Airway epithelial cell (primary cell): ENCODE measurements around the genes MFSD1, NMD3 and SLITRK3.

DNA sequence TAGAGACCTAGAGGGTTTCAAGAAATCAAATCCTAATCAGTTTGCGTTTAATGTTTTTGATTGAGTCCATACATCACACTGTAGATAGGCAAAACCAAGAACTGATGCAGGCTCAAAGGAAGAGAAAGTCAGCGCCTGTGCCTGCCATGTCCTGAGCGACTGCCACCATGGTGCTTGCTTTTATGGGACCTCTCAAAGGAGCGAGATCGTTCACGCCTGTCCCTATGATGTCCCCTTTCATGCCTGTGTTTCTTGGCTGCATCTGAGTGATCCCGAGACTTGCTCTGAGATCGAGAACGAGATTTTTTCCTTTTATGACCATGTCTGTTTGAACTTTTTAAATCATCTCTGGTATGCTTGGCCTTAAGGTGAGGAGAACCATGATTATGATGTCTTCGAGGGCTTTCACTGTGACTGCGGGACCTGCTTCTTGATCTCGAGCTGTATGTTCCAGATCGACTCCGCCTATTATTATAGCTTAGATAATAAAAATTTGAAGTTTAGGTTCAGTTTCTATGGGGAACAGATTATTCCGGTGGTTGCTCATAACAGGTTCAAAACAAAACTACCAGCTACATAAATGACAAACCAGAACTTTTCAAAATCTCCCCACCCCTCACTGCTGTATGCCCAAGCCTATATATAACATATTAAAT lies 11.7 kb downstream of the CCNL1 start:
- RAMPAGE, long total RNA, result no peak

GRCh38 chr3:157175645-157176109 lies 15.7 kb upstream of the CCNL1 start:
- RAMPAGE, long total RNA, result no peak

- RAMPAGE, long total RNA, result no peak
Observed at GRCh38 chr3:157188972-157190026, 29.4 kb upstream of the CCNL1 start.

DNA sequence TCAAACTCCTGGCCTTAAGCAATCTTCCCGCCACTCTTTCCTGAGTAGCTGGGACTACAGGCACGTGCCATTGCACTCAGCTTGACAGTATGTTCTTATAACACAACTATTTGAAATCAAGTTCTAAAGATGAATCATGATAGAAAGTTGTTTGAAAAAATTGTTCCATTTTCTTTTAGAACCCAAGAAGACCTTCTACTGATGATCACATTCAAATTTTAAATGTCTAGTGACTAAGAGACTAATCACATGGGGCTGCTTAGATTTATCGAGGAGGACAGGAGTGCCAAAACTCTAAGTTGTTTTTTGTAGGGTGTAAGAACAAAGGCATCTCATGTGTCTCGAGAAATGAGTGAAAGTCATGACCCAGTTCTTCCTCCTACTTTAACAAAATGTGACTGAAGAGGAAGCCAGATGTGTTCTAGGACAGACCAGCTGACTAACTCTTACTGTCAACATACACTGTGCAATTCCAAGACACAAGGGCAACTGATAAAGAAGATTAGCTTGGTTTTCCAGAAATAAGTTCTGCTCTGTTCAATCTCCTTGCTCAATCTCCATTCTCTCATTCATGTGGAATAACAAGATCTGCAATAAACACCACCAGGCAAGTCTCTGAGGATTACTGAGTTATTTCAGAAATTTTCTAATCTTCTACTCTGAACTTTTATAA lies 122.5 kb upstream of the CCNL1 start:
- RAMPAGE, long total RNA, result no peak

- RAMPAGE, long total RNA, result no peak
Observed at GRCh38 chr3:157469691-157470099, 33.0 kb downstream of the PTX3 start.

DNA sequence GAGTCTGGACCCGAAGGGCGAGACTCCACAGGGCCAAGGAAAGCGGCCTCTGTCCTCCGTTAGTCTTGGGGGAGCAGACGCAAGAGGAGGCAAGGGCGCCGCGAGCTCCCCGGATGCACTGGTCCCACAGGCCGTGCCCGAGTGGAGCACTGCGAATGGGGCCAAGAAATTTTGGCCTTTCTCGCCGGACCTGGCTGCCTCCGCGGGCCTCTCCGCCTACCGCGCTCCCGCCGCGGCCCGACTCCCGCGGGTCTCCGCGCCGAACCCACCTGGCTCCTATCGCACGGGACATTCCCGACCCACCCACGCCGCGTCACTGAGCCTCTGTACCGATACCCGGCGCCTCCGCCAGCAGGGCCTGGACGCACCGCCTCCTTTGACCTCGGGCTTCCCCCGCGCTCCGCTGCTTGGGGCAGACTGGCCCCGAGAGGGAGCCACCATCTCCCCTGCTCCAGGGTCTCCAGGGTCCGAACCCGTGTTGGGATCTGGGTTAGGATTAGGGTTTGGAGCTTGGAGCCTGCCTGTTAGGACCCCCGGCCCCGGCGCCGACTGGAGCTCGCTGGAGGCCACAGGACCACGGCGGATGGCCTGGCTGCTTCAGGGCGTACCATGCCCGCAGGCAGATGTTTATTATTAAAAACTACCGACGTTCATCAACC lies 11.8 kb downstream of the SHOX2 start:
- RAMPAGE, long total RNA, result no peak

GRCh38 chr3:158801695-158802874 lies at the start of gene MFSD1:
Gene MFSD1, plus strand, starts transcription at chr3:158802054.
- RAMPAGE, long total RNA, result start-site peak on the plus strand at chr3:158802084-158802146, 454 and 133 reads in 2 replicates

- RAMPAGE, long total RNA, result no peak
Observed at GRCh38 chr3:159458003-159458558, 185.0 kb downstream of the IQCJ-SCHIP1 start.

DNA sequence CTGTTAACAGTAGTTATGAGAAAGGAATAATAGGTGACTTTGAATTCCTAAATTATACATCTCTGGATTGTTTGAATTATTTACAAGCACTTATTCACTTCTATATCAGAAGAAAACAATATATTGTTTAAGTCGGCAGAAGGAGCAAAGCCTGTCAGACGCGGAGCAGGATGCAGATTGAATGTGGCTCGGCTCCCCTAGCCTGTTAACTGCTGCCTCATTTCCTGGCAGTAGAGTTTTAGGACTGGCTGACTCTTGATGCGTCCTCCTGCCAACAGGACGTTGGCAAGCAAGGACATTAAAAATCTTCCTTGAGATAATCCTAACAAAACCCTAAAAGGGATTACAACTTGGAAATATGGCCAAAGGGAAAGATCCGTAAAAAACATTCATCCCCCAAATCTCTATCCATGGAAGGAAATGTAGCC lies 44.8 kb upstream of the C3orf80 start:
- RAMPAGE, long total RNA, result no peak

DNA sequence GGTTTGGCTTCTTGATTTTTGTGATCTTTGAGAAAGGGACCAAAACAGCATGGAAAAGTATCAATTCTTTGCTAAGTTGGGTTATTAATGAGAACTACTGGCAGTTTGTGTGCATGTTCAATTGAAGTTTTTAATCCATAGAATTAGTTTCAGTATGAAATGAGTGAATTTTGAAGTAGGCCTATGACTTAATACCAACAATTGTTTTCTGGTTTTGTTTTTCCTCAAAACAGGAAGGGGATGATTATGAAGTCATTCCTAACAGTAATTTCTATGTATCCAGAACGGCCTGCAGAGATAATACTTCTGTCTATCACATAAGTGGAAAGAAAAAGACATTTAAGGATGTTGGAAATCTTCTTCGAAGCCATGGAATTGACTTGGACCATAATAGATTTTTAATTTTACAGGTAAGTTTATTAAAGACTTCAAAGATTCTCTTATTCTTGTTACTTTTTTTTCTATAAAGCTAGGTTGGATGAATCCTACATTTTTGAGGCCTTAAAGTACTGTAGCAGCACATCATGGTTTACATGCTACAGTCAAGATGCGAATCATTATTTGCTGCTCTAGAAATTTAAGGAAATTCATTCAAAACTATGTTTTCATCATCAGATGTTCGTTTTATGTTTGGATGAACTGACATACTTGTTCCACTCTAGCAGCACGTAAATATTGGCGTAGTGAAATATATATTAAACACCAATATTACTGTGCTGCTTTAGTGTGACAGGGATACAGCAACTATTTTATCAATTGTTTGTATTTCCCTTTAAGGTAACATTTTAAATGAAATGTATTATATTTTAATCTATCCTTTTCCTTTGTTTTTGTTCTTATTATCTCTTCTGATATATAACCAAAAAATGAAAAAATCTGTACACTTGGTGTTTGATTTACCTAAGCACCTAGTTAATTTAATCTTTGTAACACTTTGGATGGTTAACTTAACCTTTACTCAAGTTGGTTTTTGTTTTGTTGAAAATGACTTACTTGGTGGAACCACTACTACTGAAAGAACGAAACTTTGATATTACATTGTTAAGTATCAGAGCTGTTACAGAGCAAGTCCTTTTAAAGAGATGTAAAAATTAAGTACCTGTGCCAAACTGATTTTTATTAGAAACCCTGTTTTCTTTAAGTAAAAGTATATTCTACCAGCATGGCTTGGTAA lies 5.0 kb downstream of the SMC4 start:
- RAMPAGE, long total RNA, result no peak

GRCh38 chr3:160449165-160449408 lies 499 bp downstream of the TRIM59 start:
- RAMPAGE, long total RNA, result no peak

GRCh38 chr3:160564264-160564650 lies 1.1 kb downstream of the KPNA4 start:
- RAMPAGE, long total RNA, result no peak

DNA sequence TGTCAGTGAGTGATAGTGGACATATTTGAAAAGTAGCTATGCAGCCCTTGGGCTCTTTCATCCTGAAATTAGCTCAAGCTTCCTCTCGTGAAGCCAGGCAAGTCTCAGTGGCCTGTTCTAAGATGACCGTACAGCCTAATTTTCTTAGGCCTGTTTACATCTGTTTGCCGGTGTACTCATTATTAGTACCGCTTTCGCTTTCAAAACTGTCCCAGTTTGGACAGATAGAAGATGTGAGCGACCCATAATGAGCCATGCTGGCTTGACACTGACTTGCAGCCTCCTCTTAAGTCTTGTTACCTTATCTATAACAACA lies 5.7 kb upstream of the ARL14 start:
- RAMPAGE, long total RNA, result no peak

DNA sequence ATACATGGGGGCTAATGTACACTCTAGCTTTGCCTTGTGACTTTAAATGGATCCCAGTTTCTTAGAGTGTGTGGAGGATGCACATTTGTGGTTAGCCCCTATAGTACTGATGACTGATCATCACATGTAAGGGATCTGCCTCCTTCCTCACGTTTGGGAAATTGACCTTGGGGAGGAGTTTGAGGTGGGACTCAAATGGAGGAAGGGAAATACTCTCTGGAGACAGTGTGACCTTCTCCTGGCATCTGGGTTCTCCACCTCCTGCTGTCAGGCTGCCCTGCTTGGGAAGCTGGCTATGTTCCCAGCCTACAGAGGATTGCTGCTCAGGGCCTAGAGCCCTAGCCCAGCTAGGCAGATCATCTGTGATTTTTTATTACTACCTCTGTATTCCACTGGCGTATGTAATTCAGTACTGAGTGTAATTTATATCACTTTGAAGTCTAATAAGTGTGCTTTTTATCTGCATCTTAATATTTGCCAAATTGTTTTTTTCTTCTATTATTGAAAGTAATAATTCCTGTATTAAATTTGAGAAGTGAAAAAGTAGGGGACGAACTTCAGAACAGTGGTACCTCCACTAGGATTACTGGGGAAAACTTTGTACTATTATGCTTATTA lies 48.8 kb downstream of the PPM1L start:
- RAMPAGE, long total RNA, result no peak

DNA sequence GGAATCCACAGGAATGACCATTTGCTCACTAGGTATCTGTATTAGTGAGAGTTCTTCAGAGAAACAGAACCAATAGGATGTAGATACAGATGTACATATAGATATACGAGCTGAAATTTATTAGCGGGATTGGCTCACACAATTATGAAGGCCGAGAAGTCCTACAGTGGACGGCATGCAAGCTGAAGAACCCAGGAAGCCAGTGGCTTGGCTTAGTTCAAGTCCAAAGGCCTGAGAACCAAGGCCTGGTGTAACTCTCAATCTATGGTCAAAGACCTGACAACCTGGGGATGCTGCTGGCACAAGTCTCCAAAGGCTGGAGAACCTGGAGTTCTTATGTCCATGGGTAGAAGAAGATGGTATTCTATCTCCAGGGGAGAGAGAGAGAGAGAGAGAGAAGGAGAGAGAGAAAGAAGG lies 84.3 kb downstream of the PPM1L start:
- RAMPAGE, long total RNA, result no peak

- RAMPAGE, long total RNA, result no peak
Observed at GRCh38 chr3:161171050-161171455, 50.1 kb upstream of the NMD3 start.

GRCh38 chr3:161220913-161221814 lies at the start of gene NMD3:
Gene NMD3, plus strand, starts transcription at chr3:161221311.
- RAMPAGE, long total RNA, result no peak

DNA sequence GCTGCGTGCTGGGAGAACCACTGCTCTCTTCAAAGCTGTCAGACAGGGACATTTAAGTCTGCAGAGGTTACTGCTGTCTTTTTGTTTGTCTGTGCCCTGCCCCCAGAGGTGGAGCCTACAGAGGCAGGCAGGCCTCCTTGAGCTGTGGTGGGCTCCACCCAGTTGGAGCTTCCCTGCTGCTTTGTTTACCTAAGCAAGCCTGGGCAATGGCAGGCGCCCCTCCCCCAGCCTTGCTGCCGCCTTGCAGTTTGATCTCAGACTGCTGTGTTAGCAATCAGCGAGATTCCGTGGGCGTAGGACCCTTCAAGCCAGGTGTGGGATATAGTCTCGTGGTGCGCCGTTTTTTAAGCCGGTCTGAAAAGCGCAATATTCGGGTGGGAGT lies 914.6 kb downstream of the OTOL1 start:
- RAMPAGE, long total RNA, result no peak

DNA sequence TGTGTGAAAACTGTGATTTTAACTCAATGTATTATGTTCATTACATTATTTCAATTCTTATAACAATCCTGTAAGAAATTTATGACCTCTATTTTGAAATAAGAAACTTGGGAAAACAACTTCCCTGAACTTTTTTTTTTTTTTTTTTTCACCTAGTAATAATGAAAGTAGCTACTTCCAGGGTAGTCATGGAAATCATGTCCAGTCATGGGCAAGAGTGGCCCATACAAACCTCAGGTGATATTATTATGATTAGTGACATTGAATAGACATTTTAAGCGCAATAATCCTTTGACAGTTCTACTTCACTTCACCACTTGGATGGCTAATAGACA lies 160.2 kb downstream of the SI start:
- RAMPAGE, long total RNA, result no peak

DNA sequence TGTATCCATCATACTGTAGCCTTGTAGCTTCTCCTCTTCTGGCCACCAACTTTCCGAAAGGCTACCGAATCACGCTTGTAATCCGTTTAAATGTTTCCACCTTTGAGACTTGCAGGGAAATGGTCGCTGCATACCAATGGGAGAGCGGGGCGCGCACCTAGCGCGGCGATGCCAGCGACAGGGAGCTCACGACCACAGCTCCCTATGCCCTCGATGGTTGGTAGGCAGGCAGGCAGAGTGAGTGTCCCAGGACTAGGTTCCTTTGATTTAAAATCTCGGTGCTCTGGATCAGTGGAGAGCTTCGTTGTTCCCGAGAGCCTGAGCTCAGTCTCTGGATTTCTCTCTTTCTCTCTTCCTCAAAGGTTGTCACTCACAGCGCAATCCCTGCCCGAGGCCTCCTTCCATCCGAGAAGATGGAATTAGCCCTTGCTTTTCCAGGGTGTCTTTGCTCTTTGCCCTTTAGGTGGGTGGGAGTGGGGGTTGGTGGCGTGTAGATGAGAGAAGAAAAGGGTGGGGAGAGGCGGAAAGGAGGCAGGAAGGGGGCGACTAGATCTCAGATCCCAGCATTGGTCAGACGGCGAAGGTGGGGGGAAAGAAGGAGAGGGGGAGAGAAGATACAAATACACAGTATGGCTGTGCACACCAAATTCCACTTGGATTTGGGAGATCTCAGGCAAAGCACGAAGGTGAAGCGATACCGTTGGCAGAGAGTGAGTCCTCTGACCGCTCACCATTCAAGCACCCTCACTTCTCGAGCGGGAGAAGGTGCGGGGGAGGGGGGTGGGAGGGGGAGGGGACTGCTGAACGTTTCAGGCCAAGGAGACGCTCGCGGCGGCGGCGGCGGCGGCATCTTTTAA lies at the start of gene SLITRK3:
TSS of gene SLITRK3 (minus strand) at position 721 of the 857 bp plus-strand sequence.
- RAMPAGE, long total RNA, result no peak